M059J (cell line): ENCODE data around the gene BLTP3B.

DNA sequence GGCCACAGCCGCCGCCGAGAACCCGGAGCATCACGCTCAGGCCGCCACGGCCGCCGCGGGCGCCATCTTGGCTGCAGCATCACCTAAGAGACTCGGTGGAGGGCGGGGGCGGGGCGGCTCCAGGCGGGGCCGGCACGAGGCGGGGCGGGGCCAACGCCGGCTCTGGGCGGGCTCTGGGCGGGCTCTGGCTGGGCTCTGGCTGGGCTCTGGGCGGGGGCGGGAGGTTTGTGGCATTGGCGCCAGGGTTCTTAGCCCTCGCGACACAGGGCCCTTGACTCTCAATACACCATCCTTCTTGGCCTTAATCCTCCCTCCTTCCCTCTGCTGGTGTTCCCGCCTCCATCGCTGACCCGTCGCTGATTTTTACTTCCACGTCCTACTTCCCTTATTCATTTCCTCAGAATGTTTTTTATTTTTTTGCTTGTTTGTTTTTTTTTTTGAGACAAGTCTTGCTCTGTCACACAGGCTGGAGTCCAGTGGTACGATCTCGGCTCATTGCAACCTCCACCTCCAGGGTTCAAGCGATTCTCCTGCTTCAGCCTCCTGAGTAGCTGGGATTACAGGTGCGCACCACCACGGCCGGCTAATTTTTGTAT, at the start of gene BLTP3B:
Gene BLTP3B, minus strand, starts transcription at position 94 of the 596 bp plus-strand sequence.
- RAMPAGE, long total RNA, result no peak

DNA sequence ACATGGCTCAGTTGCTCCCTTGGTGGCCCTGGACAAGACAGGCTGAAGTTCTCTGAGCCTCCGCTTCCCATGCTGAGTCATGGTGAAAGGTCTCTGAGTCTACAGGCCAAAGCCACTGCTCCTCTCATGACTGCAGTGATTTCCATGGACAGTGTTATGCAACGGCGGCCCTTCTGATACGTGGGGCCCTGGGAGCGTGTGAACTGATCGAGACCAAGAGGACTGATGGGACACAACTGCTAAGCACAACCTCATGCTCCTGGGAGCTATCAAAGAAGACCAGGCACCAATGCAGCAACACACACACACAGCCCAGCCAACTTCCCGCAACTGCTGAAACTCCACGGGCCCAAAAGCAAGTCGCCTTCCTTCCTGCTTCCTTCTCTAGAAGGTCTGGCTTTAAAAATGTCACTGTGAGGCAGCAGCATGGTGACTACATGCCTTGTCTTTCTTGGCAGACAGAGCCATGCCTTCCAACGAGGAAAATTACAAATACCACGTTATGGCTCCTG, 10.5 kb upstream of the ACTR6 start:
- RAMPAGE, long total RNA, result no peak

GRCh38 chr12:100504683-100505353, 31.2 kb downstream of the NR1H4 start:
- RAMPAGE, long total RNA, result no peak

- RAMPAGE, long total RNA, result no peak
Measured at GRCh38 chr12:100520021-100520745, 46.5 kb downstream of the NR1H4 start.

GRCh38 chr12:100564038-100564689, 9.3 kb upstream of the GAS2L3 start:
- RAMPAGE, long total RNA, result no peak

GRCh38 chr12:101698028-101698708, 728 bp downstream of the CHPT1 start:
- RAMPAGE, long total RNA, result no peak

- RAMPAGE, long total RNA, result no peak
Measured at GRCh38 chr12:101698709-101699167, 1.3 kb downstream of the CHPT1 start.

DNA sequence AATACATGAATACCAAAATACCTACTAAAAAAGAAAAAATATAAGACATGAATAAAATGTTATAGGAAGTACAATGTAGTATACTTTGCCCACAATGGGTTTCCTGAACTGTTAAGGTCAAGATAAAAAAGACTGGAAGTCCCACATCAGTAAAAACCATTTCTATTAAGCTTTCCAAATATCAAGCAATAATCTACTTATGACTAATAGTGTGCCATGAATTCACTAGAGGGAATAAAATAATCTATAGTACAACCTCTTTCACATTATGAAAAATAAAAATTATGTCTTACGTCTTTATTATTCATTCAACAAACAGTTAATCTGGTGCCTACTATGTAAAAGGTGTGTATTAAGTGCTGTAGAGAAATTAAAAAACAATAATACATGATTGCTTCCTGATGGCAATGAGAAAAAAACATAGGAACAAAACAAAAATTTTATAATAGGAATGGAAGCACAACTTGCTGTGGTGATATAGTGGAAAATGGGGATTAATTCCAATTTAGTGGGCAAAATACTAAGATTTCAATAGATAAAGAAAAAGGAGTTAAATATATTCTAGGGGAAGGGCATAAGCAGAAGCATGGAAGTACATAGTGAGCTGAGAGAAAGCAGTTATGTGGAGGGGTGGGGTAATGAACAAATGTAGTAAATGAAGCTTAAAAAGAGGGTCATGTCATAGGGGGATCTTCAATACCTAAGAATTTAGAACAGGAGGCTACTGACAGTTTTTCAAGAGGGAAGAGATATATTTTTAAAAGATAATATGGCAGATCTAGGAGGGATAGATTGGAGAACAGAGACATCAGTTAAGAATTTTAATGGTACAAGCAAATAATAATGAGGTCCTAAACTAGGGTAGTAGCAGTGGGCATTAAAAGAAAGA, 9.7 kb downstream of the SYCP3 start:
- RAMPAGE, long total RNA, result no peak

GRCh38 chr12:101742524-101743093, 3.3 kb upstream of the SYCP3 start:
- RAMPAGE, long total RNA, result no peak

GRCh38 chr12:101770288-101770912, 31.1 kb upstream of the SYCP3 start:
- RAMPAGE, long total RNA, result no peak

DNA sequence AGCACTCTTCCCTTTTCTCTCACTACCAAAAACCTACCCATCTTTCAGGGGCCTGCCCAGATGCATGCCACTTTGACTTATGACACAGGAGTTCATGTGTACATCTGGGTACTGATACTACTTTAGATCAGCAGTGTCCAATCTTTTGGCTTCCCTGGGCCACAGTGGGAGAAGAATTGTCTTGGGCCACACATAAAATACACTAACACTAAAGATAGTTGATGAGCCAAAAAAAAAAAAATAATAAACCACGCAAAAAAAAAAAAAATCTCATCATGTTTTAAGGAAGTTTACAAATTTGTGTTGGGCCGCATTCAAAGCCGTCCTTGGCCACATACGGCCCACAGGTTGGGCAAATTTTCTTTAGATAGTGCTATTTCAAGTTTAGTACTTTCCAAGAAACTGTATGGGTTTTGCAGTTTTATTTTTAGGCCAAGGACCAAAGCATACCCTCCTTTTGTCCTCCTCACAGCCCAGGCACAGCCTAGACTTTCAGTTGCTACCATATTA, 39.5 kb downstream of the GNPTAB start:
- RAMPAGE, long total RNA, result no peak

GRCh38 chr12:102107831-102108363, 12.0 kb downstream of the NUP37 start:
- RAMPAGE, long total RNA, result no peak

DNA sequence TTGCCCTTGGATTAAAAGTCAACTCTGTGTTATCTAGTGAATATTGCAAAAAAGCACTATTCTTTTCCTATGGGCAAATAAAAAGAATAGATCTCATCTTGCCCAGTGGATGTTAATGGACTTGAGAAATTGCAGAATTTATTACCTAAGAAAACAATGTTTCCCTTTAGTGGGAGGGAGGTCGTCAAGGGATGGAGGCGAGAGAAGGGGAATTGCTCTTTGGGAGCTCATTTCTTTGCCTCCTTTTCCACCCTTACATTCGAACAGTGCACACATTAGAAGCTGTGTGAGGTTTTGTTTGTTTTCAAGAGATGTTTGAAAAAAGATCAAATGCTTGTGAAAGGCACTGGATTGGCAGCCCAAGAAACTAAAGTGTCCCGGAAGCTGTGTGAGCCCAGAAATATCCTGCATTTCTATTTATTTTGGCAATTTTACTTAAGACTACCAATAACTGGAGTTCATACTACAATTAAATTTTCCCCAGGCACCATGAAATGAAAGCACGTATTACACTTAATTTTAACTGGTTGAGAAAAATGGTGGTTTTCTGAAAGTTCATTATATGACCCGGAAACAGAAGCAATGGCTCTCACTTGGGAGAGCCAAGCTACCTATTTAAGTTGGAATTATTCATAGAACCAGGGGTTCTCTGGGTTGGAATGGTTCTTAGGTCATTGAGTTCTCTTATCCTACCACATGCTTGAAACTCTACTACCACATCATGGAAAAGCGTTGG, 66.9 kb downstream of the IGF1 start:
- RAMPAGE, long total RNA, result no peak

DNA sequence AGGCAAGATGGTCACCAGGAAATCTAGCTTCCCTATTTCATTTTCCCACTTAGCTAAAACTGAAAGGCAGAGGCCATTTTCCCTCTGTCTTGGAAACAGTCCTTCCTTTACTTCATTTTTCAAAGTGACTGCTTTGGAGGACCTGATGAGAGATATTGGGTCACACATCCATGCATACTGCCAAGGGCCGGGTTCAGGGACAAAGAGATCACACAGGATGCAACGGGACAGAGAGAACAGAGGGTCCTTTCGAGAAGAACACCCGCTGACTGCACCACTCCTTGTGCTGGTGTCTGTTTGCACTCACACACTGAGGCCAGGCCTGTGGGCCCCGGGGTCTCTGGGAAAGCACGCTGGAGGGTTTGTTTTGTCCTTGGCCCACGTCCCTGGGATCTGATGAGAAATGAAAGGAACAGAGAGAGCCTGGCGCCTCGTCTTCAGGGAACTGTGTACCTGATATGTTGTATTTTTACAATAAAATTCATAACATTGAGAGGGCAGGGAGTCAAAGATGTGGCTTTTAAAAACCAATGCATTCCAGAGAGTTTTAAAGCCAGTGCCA, 42.2 kb downstream of the PAH start:
- RAMPAGE, long total RNA, result no peak

- RAMPAGE, long total RNA, result no peak
Measured at GRCh38 chr12:102878806-102879499, 38.1 kb downstream of the PAH start.

GRCh38 chr12:103434659-103435077, 61.1 kb downstream of the C12orf42 start:
- RAMPAGE, long total RNA, result no peak

DNA sequence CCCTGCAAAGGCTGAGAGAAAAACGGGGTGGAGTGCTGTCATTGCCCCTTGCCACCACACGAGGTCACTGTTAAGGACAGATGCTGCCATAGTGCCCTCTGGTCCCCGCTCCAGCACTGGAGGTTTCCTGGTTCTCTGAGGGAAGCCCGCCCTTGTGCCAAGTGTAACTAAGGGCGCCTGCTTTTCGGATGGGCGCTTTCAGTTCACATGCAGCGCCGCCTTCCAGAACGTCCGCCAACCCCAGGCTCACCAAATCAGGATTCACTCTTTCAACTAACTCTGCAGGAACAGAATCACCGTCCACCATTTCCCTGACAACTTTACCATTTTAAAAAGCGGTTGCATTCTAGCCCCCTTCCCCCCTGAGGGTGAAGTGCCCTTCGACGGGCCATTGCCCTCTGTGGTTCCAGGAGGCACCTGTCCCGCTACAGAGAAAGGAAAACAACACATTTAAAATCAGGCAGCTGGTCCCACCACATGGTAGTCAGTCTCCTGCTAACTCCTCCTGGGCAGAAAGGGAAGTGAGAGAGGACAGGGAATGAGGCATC, 11.6 kb upstream of the STAB2 start:
- RAMPAGE, long total RNA, result no peak

GRCh38 chr12:103801974-103802925, 38.8 kb downstream of the NT5DC3 start:
- RAMPAGE, long total RNA, result no peak

DNA sequence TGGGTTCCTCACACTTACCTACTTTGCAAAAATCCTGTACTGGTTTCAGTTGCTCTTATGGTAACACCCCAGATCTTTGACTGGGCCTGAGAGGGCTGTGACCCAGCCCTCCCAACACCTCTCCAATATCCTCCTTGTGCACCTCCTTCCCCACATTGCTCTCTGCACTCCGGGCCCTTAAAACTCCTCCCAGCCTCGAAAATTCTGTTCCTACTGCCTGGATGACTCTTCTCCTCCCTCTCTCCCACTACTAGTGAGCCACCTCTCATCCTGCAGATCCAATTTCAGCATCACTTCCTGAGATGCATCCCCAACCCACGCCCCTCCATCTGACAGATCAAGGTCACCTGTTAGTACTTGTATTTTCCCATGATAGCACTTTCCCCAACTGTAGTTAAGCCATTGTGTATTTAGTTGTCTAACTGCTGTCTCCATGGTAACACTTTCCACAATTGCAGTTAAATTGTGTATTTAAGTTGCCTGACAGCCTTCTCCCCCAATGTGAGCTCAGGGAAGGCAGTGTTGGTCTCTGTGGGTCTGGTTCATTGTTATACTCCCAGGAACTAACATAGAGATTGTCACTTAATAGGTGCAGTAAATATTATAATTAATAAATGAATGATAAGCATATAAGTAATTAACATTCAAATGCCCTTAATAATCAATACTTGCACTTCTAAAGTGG, 11.6 kb upstream of the NT5DC3 start:
- RAMPAGE, long total RNA, result no peak

DNA sequence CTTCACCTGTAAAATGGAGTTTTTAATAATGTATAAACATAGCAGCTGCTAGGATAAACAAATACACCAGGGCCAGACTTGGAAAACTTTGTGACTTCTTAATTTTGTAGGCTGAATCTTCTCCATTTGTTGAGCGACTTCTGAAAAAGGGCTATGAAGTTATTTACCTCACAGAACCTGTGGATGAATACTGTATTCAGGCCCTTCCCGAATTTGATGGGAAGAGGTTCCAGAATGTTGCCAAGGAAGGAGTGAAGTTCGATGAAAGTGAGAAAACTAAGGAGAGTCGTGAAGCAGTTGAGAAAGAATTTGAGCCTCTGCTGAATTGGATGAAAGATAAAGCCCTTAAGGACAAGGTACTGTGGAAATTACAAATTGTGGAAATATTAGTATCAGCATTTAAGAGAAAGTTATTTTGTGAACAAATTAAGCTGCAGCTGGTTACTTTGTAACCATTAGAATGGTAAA, 12.8 kb downstream of the HSP90B1 start:
- RAMPAGE, long total RNA, result no peak